Pulmonary lymph node (tissue), 1 donor: ENCODE data around the genes TMED10 and IRF2BPL.

DNA sequence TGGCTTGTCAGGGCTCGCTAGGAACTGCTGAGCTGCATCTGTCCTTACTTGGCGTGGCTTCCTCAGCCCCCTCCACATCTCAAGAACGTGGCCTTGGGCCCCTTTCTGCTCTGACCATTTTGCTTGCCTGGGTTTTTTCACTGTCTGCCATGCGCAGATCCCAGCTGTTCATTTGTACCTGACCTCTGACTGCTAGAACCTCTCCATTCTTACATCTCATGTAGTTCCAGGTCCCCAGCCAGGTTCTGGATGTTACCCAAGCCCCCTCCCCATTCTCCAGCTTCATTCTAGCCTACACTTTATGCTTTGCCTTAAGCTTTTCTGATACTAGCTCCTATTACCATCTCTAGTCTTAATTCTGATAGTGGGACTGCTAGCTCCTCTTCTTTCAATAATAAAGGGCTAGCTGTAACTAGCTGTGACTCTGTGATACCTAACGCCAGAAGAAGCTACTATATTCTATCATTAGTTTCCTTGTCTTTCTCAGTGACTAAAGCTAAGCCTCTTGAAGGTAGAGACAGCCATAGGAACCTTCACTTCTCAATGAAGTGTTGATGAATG lies 11.5 kb downstream of the EIF2B2 start:
- PRO-cap, result no peak

DNA sequence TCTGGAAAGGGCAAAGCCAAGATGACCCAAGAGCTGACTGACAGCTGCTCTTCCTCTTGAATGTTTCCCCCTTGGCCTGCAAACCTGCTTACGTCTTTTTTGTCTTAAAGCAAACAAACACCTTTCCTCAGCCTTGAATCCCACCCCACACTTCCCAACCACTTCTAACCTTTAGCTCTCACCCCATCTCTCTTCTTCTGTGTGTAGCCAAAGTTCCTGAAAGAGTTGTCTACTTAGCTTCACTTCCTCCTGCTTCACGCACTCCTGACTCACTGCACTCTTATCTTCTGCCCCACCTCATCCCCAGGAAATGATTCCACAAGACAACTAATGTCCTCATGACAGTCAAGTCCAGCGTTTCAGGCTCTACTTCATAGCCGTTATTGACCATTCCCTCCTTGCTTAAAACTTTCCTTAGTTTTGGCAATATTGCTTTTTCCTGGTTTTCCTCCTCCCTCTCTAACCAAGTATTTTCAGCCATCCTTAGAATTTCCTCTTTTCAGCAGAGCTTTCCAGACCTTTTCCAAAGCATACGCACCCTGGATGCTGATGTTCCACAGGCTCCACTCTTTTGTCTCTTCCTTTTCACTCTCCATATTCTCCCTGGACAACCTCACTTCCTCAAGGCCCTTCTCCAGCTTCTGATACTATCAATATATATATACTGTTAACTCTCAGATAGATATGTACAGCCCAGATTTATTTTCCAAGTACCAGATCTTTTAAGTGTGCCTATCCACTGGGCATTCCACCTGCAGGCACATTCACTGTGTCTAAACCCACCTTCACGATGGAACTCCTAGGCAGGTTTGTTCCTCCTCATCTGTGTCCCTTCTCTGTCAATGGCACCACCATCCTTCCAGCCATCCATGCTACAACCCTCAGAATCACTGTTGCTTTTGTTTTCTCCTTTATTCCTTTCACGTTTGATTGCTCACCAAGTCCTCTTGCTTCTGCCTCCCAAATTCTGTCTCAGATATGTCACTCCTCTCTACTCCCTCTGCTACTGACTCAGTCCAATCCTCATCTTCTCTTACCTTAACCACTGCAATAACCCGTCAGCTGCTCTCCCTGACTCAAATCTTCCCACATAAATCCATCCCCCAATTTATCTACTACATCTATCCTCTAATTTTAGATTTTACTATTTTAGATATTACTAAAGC lies 22.7 kb downstream of the EIF2B2 start:
- PRO-cap, result no peak

DNA sequence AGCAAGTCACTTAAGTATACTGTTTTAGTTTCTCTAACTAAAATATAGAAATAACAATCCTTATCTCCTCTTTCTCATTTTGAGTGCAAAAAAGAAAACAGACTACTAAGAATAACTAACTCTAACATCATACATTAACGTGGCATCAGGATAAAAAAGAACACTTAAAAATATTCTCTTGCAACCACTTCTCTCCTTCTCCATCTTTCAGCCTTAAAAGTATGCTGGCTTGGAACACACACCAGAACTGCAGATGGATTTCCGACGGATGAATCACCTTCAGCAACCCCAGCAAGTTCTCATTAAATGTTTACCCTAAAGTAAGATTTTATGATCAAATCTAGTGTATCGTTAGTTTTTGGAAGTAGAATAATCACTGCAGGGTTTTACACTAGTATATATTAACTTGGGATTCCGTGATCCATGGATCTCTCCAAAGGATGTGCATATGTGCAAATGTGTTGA lies 1.3 kb downstream of the NEK9 start:
- PRO-cap, result no peak

DNA sequence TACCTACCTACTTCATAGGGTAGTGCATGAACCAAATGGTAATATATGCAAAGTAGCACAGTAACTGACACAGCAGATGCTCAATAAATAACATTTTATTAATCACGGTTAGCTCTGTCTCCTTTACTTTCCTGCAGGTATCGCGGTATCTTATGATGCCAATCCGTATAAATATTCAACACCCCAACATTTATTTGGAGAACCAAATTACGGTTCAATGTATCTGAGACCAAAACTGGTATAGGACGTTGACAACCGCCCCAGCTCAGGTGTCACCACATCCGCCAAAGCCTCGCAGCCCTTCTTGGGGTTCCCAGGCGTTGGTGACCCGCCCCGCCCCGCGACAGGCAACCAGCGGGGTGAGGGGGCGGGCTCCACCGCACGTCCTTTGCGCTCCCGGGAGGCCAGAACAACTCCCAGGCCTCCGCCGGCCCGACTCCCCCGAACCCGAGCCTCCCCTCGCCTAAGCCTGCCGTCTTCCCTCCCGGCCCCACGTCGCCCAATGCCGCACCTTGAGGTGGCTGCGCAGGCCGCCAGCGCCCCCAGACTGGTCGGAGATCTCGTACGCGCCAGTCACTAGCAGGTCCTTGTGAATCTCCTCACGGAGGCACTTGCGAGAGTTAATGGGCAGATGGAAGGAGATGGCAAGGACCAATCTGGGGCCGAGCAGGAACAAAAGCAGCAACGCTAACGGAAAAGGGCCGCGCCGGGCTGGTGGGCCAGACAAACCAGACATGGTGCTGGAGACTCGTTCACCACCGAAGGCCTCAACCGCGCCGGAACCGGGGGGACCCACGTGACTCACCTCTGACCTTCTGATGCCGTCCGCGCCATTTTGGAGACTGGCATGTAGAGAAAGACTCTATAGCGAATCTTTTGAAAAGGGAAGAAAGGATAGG lies at the start of gene TMED10:
Gene TMED10 (minus strand): TSS at position 769 of the 899 bp plus-strand sequence.
- PRO-cap, result bidirectional peak, plus-strand start at position 350 of the sequence, minus-strand start at position 279 of the sequence; unidirectional peak, minus-strand start at position 769 of the sequence

DNA sequence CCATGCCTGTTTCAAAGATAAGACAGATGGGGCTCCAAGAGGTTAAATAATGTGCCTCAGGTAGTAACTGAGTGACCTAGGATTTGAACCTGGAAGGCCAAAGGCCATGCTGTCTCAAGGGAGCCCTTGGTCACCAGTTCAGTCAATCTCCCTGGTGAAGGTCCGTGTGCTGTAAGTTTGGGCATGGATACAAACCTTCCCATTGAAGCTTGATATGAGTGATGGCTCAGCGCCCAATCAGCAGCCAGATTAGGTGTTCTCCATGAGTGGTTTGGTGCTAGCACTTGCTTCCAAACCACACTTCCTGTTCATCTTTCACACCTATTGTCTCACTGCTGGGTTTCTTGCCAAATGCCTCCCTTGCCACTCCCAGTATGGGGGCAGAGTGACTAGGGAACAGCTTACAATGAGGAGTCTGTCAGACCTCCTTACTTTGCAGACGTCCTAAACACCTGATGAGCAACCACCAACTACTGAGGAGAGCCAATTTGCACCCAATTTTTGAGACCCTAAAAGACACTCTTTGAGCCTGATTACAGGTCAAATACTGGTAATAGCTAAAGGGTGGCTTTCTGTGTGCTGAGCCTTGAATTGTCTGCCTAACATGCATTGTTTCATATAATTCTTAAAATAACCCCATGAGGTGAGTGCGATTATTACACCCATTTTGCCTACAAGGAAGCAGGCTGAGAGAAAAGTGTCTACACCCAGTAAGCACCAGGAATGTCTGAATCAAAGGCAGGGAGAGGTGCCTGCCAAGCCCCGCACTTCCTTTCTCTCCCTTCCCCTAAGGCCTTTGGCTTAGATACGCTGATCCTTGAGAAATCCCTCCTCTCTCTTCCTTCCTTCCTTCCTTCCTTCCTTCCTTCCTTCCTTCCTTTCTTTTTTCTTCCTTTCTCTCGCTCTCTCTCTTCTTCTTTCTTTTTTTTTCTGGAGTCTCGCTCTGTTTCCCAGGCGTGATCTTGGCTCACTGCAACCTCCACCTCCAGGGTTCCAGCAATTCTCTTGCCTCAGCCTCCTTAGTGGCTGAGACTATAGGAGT lies 48.3 kb upstream of the FOS start:
- PRO-cap, result no peak

- PRO-cap, result no peak
These were observed 24.1 kb upstream of the FOS start for GRCh38 chr14:75254076-75255404.

GRCh38 chr14:75436985-75437716 lies 9.3 kb downstream of the JDP2 start:
- PRO-cap, result no peak

DNA sequence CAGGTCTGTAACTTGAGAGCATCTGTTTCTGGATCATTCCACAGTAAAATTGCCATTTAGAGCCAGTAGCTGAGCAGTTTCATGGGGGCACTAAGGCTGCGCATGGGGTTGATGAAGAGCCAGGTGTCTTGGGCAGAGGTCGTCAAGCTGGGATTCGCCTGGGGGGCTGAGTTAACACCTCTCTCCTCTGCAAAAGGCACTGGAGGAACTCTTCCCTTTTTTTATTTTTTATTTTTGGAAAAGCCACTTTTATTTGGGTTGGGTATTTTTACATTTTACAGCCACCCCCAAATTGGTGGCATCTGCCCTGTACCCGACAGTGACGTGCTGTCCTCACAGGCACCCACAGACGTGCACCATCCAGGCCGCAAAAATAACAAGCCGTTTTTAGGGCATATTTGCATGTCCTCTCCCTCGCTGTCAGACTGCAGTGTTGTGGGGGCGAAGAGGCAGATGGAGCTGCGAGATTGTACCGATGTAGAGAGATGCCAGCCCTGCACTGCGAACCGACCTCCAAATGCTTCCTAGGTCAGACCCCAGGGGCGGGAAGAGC lies 12.1 kb downstream of the JDP2 start:
- PRO-cap, result bidirectional peak, plus-strand start at position 423 of the sequence, minus-strand start at position 347 of the sequence

DNA sequence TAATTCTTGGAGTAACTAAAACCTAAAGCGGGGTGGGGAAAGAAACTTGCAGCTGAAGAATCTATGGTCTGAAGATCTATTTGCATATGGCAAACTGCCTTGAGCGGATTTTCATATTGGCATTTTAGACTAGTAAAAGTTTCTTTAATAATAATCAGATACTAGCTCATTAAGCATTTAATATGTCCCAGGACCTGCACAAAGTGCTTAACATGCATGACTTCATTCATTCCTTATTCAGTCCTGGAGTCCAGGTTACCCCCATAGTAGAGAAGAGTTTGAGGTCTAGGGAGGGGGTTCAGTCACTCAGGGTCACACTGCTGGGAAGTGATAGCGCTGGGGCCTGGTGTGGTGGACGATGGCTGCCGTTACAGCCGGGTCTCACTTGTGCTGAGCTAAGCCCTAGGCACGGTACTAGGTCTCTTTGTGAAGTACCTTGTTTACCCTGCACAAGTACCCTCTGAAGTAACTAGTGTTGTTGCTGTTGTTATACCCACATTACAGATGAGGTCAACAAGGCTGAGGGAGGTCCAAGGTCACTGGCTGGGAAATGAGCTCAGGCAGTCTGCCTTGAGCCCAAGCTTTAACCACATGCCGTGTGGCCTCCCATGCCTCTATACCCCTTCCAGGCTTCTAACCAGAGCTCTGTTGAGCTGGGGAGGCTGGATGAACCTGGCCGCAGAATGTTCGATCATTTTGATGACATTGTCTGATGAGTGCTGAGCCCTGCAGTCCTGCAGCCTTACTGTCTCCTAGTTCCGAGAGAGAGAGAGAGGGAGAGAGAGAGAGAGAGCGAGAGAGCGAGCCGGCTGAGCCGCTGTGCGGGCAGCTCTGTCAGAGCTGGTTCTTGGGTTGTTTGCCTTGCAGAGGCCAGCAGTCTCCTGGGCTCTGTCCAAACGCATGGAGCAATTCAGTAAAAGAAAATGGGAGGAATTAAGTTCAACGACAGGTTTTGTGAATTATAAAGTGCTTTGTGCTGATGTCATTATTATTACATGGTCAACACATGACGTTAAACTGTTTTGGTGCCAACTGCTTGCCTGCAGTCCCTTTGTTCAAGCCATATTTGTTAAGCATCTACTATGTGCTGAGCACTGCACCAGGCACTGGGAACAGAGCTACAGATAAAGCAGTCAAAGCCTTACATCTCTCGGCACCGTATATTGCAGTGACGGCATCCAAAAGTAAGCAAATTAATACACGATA lies 12.9 kb downstream of the JDP2 start:
- PRO-cap, result no peak

GRCh38 chr14:75452755-75453769 lies 25.2 kb downstream of the JDP2 start:
- PRO-cap, result no peak

DNA sequence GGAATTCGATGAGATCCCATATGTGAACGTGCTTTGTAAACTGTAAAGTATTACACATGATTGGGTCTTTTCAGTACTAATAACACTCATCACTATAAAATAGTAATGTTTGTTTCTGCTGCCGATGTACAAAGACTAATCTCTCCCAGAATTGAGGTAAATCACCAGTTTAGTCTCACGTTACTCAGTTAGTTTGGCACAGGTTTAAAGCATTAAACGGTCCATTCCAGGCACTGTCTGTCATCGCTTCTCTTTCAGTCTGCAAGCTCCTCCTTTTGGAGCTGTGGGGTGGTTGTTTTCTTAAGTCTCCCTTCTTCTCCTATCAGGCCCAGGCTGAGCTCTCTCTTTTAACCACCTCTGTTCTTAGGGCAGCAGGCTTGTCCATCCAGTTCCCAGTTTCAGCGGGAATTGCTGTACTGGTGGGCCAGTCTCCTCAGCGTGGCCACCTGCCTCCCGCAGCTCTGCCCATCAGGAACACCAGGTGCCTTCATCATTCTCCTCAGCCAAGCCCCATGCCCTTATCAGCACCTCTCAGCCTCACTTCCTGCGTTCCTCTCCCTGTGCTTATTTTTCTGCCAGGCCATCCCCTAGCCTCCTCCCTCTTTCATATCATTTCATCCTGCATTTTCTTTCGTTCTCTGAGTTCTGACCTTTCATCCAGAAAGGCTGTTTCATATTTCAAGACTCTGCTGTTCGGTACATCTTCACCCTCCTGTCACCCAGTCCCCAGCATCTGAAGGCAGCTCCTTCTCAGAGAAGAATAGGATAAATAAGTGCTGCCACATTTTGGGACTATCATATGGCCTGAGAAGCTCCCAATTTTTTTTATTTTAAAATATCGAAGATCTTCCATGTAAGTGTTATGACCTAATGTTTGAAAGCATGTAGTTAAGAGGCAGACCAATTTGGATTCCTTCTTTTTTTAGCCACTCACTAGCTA lies 148.9 kb downstream of the TGFB3 start:
- PRO-cap, result no peak

DNA sequence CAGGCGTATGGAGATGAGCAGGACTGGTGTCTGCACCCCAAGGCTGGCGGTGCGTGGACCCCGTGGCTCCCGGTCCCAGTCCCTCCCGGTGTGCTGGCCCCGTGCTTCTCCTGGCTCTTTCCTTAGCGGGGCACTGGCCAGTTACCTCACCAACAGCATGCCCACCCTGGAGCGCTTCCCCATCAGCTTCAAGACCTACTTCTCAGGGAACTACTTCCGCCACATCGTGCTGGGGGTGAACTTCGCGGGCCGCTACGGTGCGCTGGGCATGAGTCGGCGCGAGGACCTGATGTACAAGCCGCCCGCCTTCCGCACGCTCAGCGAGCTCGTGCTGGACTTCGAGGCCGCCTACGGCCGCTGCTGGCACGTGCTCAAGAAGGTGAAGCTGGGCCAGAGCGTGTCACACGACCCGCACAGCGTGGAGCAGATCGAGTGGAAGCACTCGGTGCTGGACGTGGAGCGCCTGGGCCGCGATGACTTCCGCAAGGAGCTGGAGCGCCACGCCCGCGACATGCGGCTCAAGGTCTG lies 14.5 kb downstream of the VASH1 start:
- PRO-cap, result no peak

GRCh38 chr14:76920442-76921107 lies 94.4 kb downstream of the LRRC74A start:
- PRO-cap, result no peak

DNA sequence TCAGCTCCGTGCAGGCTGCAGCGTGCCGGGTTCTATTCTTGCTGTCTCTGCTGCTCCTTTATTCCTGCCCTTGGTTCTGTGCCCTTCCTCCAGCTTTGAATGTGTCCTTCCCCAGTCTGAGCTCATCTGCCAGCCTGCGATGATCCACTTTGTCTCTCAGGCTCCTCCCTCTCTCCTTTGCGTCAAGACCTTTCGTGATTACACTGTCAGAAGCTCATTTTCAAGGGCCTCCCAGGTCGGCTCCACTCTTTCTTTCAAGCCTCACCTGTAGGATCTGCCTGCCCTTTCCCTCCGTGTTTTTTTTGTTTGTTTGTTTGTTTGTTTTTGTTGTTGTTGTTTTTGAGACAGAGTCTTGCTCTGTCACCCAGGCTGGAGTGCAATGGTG lies 98.5 kb downstream of the IRF2BPL start:
- PRO-cap, result bidirectional peak, plus-strand start at position 217 of the sequence, minus-strand start at position 124 of the sequence

DNA sequence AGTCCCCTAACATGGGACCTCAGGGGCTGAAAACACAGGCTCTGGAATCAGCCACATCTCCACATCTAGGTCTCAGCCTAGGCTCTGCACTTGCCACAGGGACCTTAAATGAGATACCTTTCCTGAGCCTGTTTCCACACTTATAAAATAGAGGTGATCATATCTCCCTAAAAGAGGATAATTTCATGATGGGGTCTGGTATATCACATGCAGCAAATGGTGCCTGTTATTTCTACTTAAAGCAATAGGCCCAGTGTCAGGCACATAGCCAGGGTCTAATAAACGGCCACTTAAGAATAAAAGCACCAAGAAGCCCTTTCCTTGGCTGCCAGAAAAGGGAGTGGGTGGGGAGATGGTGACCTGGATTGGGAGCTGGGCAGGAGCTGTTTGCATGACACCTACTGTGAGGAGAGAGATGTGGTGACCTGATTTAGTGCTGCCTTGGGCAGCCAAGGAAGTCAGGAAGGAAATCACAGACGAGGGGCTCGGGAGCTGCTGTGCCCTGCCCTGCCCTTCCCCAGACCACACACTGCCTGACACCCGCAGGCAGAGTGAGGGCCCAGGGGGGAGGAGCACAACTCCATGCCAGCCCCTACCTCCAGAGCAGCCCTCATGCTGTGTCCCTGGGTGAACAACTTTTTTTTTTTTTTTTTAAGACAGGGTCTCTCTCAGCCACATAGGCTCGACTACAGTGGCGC lies 71.1 kb downstream of the IRF2BPL start:
- PRO-cap, result no peak

GRCh38 chr14:77027782-77028230 lies 702 bp downstream of the IRF2BPL start:
- PRO-cap, result bidirectional peak, plus-strand start at chr14:77027945, minus-strand start at chr14:77027847; bidirectional peak, plus-strand start at chr14:77028088, minus-strand start at chr14:77027961; bidirectional peak, plus-strand start at chr14:77028278, minus-strand start at chr14:77028176

- PRO-cap, result bidirectional peak, plus-strand start at chr14:77028278, minus-strand start at chr14:77028176; bidirectional peak, plus-strand start at chr14:77028850, minus-strand start at chr14:77028697
These were observed at the start of gene IRF2BPL for GRCh38 chr14:77028231-77029167. Gene IRF2BPL, minus strand, starts transcription at chr14:77028708.

DNA sequence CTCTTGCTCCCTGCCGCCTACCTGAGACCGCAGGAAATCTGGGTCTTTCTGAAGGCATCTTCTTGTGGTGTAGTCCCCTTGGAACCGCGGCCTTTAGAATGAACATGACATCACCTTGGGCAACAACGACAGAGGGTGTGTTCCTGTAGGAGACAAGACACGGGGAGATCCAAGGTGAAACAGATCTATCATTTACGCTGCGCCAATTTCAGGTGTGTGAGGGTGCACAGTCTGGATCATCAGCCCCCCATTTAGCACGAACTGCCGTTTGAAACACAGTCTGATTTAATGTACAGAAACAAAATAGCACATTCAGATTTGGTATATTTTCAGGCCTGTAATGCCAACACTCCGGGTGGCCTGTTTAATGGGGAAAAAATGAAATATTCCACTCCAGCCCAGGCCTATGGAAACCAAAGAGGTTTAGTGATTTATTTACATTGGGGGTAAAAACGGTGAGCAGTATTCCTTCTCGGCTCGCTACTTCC lies 12.6 kb upstream of the IRF2BPL start:
- PRO-cap, result no peak

GRCh38 chr14:77043133-77044198 lies 15.0 kb upstream of the IRF2BPL start:
- PRO-cap, result no peak

DNA sequence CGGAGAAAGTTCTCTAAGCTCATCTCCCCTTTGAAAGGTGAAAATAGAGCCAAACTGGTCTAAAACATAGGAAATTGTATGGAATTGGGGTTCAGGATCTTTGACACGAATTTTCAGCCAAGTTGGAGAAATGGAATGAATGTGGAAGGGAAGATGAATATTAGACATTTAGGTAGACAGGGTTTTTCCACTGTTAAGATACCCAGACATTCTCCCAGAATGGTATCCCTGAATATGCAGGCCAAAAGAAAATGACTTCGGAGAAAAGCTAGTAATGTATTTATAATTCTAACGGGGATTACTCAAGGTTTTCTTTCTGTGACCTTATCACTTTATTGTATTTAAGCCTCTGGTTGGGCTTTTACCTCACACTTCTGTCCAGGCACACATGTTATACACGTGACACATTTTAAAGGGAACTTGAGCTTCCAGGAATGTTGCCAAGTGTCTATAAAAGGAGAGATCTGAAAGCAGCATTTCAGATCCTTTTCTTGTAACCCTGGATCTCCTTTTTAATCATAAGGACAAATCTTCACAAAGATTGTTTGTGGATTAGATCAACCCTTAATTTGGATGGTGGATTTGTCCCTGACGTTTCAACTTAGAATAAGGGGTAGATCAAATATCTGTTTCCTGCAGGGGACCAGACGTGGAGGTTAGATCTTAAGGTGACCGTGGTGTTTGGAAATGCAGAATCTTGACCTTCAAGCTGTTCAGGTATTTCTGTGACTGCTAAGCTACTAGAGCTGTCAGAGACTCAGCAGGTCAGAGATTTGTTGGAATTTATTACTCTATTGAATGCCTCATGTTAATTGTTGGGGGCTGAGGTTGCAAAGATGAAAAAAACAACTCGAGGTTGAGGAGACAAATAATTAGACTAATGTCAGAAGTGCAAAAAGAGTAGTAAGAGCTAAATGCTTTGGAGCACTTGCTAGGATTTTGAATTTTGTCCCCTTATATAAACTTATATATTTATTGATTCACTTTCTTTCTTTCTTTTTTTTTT lies 1.5 kb downstream of the CIPC start:
- PRO-cap, result no peak